Melanocyte of skin (primary cell): ENCODE measurements around a stretch of chr1.

GRCh38 chr1:9428267-9429359, 110.7 kb upstream of the SLC25A33 start:
- CAGE, long polyA plus RNA, 2 experiments, result no peak in any of the 2 experiments

- CAGE, long polyA plus RNA, 2 experiments, result no peak in any of the 2 experiments
These were observed 104.3 kb upstream of the SLC25A33 start for GRCh38 chr1:9434878-9435508.

DNA sequence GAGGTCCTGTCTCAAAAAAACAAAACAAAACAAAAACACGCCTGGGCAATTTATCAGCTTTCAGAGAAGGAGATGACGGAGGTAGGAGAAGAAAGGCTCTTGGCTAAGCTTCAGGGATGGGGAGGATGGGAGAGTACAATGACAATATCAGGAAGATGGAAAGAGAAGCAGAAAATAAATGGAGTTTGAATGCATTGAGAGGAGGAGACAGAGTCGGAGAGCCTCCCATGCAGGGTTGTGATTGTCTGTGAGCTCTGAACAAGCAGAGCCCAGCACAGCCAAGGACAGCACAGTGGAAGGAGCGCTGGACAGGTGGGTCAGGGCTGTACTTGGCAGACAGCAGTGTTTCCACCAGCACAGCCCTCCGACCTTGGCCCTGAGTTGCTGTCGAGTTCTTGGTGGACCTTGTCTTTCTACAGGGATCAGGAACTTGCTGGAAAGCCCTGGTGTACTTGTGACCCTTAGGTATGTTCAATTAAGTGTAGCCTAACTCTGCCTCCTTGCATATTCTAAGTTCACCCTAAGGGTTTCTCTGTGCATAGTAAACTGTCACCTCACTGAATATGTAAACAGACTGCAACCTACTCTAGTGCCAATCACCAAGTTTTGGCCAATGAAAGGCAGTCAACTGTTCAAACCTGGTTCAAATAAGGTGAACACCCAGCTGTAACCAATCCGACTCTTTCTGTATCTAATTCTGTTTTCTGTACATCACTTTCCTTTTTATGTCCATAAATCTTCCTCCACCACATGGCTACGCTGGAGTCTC, 86.7 kb upstream of the SLC25A33 start:
- CAGE, long polyA plus RNA, 2 experiments, result no peak in any of the 2 experiments

- CAGE, long polyA plus RNA, 2 experiments, result no peak in any of the 2 experiments
These were observed 73.7 kb upstream of the SLC25A33 start for GRCh38 chr1:9465412-9466123.

- CAGE, long polyA plus RNA, 2 experiments, result no peak in any of the 2 experiments
These were observed 16.7 kb downstream of the SLC25A33 start for GRCh38 chr1:9556027-9556370.

DNA sequence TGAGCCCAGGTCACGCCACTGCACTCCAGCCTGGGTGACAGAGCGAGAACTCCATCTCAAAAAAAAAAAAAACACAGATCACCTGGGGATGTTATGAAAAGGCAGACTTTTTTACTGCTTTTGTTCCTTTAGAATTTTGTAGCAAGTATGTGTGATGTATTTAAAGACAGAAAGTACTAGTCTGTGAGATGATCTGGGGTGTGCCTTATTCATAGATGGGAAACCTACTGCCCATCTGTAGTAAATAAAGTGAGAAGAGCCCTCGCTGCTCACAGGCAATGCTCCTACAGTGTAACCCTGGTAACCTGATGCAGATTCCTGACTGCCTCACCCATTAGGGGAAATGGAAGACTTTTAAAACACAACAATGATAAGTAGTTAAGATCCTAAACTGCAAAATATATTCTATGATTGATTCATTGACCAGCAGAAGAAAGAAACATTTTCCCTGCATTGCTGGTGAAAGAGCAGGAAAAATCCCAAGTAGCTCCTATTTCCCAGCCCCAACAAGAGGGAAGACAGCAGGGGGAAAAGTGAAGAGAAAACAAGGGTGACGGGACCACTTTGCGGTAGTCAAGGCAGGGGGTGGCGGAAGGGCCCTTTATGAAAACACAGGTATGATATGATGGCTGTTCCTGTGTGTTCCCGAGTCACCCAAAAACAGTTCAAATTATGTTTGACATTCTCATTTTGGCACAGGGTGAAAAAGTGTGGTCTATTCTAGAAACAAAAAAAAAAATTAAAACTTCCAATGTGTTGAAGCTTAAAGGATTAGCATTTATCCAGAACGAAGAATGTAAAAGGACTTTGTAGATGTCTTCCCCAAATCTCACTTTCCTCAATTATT, 19.3 kb upstream of the TMEM201 start:
- CAGE, long polyA plus RNA, 2 experiments, result no peak in any of the 2 experiments

GRCh38 chr1:9593317-9593945, 4.7 kb downstream of the TMEM201 start:
- CAGE, long polyA plus RNA, 2 experiments, result no peak in any of the 2 experiments

DNA sequence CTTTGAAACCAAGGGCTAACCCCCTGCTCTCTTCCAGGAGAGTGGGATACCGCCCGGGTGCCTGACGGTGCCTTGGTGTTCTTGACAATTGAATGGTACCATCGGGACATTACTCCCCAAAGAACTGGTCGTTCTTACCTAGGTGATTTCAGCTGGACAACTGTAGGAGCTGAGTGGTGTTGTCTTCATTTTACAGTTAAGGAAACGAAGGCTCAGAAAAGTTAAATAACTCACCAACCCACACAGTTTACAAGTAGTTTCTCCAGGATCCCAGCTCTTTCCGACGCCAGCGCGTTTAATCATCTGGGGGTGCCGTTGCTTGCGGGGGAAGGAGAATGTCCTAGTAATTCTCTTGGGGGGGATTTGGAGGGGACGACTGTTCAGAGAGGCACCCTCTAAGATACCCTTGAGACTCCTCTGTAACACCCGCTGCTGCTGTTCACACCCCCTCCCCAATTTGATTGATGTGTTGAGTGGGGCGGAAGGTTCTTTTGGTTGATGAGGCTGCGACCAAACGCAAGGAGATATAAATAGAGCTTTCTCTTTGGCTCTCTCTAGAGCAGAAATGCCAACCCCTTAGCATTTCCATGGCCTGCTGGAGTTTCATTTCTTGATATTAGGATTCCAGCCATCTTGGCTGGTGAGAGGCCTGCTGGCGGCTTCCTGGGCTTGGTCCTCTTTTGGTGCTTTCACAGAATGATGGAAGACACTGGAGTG, 1.8 kb downstream of the PIK3CD start:
- CAGE, long polyA plus RNA, 2 experiments, result no peak in any of the 2 experiments

DNA sequence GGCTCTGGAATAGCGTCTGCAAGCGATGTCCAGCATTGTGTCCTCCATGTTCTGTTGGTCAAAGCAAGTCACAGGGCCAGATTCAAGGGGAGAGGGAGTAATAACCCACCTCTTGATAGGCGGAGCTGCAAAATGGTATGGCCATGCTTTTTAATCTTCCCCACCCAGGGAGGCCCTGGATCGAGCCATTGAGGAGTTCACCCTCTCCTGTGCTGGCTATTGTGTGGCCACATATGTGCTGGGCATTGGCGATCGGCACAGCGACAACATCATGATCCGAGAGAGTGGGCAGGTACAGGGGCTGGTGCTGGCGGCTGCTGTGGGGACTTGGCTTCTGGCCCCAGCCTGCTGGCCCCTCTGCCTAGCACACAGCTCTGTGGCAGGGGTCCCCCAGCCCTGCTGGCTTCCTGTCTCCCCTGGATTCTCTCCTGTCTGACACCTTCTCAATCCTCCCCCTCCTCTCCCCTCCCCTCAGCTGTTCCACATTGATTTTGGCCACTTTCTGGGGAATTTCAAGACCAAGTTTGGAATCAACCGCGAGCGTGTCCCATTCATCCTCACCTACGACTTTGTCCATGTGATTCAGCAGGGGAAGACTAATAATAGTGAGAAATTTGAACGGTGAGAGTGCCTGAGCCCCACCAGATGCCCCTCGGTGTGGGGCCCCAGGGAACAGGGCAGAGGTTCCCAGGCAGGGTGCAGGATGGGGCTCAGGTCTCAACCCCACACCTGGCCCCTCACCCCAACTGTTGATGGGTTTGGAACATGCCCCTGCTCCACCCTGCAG, 72.5 kb downstream of the PIK3CD start:
- CAGE, long polyA plus RNA, 2 experiments, result no peak in any of the 2 experiments

DNA sequence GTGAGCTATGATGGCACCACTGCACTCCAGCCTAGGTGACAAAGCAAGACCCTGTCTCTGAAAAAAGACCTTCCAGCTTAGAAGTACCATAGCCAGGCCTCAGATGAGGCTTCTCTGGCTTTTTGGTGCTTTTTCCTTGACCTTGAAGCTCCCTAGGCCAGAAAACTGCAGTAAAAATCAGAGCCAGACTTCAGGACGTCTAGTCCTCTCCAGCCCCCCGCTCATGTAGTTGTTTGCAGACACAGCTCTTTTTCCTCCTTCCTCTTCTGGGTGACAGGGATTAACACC, 9.7 kb upstream of the CLSTN1 start:
- CAGE, long polyA plus RNA, 2 experiments, result no peak in any of the 2 experiments

- CAGE, long polyA plus RNA, 2 experiments, result no peak in any of the 2 experiments
These were observed 20.2 kb upstream of the CLSTN1 start for GRCh38 chr1:9843884-9844494.

DNA sequence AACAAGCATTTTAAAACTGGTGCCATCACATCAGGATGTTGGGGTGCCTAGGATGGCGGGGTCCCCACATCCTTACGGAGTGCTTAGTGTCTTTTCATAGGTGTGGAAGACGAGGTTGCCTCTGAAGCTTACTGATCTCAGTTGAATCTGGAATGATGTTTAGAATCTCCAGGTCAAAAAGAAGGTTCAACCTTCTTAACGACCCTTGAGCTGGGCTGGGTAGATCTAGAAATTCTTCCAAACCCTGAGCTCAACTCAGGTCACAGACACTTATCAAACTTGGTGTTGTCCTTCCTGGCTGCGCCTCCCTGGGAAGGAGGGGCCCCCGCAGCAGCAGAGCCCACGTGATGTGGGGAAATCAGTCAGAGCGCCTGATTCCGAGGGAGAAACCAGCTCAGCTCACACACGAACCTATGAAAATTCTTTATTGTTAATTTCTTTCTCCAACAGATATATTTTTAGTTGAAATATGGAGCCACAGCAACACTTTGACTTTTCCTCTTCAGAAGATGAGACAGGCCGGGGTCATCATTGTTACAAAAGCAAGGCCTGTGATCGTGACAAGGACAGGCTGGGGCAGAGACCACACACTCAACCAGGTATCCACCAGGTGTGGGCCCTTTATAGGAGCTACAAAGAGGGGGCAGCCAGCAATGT, 24.2 kb upstream of the CLSTN1 start:
- CAGE, long polyA plus RNA, 2 experiments, result no peak in any of the 2 experiments

GRCh38 chr1:9873329-9874410, 36.4 kb downstream of the CTNNBIP1 start:
- CAGE, long polyA plus RNA, 2 experiments, result no peak in any of the 2 experiments

DNA sequence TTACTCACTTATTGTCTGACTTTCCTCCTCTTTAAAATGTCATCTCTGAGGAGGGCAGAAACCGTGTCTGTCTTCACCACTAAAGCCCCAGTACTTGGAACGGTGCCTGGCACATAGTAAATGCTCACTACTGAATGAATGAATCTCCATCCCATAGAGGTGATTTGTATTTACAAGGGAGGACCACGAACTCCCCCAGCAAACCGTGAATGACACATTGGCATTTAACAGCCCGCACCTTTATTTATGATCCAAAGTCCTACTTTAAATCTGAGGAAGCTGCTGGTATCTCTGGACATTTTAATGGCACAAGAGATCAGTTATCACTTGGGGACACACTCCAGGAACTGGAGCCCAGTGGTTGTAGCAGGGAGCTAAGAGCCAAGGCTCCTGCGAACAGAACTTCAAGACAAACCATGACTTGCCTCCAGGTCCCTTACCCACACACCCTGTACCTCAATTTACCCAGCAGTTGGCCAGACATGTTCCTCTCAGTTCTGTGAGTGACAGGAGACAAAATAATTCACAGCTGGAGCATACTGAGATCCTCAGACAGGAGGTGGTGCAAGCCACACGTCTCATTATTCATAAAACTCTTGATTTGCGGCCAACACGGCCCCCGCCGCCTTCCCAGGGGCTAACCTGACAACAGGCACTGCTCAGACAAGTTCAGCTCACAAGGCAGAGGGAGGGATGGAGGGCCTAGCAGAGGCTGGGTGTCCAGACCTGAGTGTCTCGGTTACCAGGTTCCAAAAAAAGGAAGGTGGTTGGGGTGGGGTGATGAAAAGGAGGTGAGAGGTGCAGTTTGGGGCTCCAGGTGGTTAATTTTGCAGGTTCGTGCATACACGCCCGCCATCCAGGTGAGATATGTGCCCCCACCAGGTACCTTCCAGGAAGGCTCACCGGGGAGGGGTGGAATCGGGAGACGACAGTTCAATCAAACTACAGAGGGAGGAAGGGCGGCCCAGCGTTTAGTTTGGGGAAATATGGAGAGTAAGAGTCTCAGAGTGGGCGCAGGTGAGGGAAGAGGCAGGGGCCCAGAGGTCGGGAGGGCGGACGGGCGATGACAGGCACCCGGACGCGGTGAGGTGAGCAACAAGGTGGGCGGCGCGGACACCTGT, 966 bp downstream of the CTNNBIP1 start:
- CAGE, long polyA plus RNA, 2 experiments, result no peak in any of the 2 experiments

GRCh38 chr1:10059190-10059944, 26.6 kb downstream of the UBE4B start:
- CAGE, long polyA plus RNA, 2 experiments, result no peak in any of the 2 experiments

DNA sequence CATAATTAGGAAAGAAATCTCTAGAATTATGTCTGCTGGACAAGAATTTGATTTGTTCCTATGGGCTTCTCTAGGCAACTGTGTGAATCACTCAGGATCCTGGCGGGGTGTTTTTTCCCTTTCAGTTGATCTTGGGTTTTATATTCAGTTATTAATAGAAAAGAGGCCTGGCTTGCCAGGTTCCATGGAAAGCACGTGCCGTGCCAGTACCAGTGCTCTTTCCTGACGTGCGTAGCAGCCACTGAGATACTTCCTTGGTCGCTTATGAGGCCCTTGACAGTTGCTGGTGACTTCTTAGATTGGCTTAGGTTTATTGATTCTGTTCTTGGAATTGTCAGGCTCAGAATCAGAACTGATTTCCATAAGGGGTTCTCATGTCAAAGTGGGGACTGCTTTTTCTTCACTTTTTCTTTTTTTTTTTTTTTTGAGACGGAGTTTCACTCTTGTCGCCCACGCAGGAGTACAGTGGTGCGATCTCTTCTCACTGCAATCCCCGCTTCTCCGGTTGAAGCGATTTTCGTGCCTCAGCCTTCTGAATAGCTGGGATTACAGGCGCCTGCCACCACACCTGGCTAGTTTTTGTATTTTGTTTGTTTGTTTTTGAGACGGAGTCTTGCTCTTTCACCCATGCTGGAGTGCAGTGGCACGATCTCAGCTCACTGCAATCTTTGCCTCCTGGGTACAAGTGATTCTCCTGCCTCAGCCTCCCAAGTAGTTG, 48.6 kb upstream of the KIF1B start:
- CAGE, long polyA plus RNA, 2 experiments, result no peak in any of the 2 experiments

GRCh38 chr1:10180103-10180420, 30.3 kb upstream of the KIF1B start:
- CAGE, long polyA plus RNA, 2 experiments, result no peak in any of the 2 experiments

DNA sequence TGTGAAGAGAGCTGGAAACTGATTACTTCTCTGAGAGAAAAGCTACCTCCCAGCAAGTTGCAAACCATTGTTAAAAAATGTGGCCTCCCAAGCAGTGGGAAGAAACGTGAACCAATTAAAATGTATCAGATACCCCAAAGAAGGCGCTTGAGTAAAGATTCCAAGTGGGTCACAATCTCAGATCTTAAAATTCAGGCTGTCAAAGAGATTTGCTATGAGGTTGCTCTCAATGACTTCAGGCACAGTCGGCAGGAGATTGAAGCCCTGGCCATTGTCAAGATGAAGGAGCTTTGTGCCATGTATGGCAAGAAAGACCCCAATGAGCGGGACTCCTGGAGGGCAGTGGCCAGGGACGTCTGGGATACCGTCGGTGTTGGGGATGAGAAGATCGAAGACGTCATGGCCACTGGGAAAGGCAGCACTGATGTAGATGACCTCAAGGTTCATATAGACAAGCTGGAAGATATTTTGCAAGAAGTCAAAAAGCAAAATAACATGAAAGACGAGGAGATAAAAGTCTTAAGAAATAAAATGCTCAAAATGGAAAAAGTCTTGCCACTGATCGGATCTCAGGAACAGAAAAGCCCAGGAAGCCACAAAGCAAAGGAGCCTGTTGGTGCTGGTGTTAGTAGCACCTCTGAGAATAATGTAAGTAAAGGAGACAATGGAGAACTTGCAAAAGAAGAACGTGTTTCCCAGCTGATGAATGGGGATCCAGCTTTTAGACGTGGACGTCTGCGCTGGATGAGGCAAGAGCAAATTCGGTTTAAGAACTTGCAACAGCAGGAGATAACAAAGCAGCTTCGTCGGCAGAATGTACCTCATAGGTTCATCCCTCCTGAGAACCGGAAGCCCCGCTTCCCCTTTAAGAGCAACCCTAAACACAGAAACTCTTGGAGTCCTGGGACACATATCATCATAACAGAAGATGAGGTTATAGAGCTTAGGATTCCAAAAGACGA, 93.1 kb downstream of the KIF1B start:
- CAGE, long polyA plus RNA, 2 experiments, result no peak in any of the 2 experiments

GRCh38 chr1:10339728-10340249, 59.1 kb upstream of the PGD start:
- CAGE, long polyA plus RNA, 2 experiments, result no peak in any of the 2 experiments

DNA sequence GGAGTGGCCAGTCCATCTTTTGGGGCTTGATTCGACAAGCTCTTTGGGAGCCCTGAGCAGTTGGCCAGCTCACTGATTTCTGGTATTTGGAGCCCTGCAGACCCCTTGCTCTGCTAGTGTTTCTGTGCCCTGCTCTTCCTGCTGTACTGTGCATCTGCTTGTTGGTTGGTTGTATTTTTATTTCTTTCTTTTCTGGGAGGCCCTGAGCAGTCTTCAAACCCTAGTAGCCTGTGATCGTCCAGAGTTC, 21.8 kb downstream of the PEX14 start:
- CAGE, long polyA plus RNA, 2 experiments, result no peak in any of the 2 experiments